ENCODE measurements around a stretch of chr3.

DNA sequence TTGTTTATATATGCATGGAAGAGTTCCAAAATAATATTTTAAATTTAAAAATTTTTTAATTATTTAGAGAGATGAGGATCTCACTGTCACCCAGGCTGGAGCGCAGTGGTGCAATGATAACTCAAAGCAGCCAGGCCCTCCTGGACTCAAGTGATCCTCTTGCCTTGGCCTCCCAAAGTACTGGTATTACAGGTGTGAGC, 11.0 kb downstream of the LMOD3 start:
- RRBS, result no CpG with 5 or more reads among the region's 1 CpG

DNA sequence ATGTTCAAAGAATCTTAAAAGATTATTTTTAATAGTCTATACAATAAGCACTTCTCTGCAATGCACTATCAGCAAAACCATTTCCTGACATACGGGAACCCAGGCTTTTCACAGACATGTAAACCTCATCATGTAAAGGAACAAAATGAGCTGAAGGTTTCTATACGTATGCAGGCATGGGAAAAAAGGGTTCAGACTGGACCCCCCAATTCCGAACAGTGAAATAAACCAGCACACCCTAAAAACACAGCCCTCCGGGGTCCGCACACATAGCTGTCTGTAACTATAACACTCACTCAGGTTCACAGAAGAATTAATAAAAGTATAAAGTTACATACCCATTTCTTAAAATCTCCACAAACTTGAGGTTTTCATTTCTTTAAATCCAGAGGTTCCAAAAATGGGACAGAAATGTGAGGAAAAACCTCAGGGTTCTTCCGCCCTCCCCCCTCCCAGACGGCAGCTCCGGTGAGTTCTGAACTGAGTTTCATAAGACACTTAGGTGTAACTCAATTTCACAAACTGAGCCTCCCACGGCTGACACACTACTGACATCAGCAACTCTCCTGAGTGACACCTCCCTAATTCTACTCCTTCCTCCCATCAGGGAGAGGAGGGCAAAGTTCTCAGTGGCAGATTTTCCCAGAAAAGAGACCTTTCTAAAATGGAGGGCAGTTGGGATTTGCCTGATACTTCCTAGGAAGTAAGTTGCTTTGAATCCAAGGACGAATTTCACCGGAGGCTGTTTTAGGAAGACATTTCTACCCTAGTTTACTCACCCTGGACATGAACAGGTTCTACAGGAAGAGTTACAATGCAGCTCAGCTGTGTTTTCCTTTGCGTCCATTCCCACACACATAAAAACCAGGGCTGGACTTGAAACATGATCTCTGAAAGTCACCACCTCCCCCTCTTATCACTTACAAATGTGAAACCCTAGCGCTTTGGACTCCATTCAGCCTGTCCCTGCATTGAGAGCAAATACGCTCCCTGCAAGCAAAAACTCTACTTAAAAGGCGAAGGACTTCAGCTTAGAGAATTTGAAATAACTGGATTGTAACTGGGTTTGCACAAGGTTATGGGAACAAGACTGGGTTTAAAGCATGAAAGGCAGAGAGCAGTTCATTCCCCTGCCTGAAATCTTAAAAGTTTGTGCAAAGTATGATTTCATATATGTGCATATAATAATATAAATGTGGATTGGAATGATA, 78.0 kb upstream of the LMOD3 start:
- RRBS, result no CpG with 5 or more reads among the region's 15 CpGs

DNA sequence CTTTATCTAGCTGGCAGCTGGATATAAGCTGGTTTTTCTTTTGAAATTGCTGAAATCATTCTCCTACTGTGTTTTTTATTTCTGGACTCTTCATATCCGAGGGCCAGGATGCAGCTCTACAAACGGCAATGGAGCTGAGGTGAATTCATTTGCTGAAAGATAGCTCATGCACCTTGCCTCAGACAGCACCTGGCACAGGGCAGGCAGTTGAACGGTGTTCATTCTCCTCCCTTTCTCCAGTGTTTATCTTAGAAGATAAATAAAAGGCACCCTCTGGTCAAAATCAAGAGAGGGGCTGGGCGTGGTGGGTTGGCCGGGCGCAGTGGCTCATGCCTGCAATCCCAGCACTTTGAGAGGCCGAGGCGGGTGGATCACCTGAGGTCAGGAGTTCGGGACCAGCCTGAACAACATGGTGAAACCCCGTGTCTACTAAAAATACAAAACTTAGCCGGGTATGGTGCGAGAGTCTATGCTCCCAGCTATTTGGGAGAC, 79.3 kb upstream of the LMOD3 start:
- RRBS, result no CpG with 5 or more reads among the region's 12 CpGs

- RRBS, result no CpG with 5 or more reads among the region's 18 CpGs
Observed at GRCh38 chr3:69306477-69307330, 79.2 kb downstream of the FRMD4B start.

- RRBS, result no CpG with 5 or more reads among the region's 11 CpGs
Observed at GRCh38 chr3:69370106-69370596, 15.7 kb downstream of the FRMD4B start.

DNA sequence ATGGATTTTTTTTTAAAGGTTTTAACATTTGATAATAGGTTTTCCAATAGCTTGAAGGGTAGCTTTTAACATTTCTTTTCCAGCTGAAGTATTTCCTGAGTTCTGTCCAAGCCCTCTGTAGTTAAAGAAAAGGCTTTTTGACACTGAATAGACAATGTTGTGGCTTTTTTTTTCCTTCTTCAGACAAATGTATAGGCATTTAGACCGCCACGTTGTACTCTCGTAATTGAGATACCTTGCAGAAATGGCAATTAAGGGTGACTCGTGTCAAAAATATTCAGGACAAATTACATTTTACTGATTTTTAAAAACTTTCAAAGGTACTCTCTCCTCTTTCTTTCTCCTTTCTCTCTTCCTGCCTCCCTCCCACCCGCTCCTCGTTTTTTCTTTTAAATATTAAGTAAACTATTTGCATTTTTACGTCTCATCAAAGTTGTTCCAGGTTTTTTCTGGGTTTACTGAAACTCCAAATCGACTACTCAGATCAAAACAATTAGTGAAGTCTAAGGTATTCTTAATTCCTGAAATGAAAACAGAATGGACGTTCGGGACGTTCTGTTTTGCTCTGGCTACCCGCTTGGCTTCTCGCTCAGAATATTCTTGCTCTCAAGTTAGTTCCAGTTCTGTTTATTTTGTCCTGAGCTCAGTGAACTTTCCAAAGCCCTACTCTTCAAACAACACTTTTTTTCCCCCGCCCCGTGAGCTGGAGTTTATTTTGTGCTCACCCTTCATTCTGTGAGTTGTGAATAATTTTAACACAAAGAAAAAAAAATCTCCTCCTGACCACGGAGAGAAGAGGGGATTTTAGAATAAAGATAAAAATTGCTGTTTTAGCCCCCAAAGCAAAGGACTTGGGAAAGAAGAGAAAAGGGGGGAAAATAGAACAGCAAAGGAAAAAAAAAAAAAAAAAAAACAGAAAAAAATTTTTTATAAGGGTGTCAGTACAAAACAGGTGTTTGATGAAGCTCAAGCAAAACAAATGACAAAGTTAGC, 240.4 kb downstream of the MDFIC2 start:
- RRBS, result no CpG with 5 or more reads among the region's 16 CpGs

DNA sequence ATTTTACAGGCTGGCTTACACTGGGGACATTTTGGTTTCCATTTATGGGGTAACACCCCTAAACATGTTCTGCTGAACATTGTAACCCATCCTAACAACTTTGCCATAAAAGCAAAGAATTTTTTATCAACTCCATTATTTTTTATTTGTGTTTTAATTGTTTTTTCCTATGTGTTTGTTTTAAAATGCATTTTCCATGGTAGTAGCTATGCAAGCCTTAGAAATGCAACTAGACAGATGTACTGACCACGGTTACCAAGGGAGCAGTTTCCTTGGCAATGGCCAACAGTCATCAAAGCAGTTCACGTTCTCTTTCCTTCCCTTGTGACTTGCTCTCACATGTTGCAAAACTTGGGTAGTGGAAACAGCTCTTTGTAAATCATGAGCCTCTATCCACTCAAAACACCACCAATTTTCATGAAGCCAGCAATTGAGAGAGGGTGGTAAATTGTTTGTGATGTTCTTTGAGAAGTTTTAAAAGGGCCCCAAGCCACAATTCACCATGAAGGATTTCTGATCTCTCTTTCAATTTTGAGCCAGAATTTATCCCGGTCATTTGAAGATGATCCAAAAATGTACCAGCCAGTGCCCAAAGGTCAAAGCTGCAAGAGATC, 499.4 kb upstream of the MDFIC2 start:
- RRBS, result no CpG with 5 or more reads among the region's 3 CpGs

DNA sequence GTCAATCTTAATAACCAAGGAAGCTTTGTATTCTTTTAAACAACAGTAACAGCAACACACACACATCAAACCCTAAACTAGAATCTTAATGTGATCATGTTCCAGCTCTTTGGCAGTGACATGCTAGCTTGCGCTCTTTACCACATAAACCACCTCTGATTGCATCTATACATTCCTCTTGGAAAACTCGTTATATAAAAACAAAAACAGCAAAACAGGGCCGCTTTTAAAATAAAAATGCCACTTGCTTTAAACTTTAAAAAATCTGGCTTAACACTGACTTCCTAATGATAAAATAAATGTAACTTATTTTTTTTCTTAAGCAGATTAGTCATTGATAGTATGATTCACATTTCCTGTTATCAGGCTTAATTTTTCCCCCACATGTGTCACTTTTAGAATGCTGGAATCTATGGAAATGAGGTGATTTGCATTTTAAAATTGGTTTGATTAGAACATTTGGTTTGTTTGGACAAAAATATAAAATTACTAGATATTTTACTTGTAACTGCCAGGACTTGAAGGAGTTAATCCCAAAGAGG, 520.1 kb downstream of the FOXP1 start:
- RRBS, result no CpG with 5 or more reads among the region's 3 CpGs

DNA sequence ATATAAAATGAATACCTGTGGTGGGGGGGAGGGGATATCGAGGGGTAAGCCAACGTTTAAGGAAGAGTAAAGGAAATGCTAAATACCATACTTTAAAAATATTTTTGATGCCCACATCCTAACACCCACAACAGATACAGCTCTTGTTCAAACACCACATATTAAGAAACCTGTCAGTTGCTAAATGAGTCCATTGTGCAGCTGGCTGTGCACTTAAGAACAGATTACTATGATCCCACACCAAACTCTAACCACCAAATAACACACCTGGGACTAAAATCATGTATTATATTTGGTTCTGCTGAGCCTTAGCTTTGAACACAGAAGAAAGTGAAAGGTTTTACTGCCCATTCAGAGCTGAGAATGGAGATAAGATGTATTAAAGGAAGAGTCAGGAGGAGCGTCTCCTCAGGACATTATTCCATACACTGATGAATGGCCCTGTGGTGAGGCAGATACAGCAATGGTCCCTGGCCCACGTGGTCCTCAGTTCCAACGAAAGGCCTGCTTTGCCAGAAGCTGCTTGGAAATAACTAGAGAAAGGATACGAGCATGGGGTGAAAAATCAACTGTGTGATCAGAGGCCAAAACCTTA, 515.4 kb downstream of the FOXP1 start:
- RRBS, result no CpG with 5 or more reads among the region's 6 CpGs

DNA sequence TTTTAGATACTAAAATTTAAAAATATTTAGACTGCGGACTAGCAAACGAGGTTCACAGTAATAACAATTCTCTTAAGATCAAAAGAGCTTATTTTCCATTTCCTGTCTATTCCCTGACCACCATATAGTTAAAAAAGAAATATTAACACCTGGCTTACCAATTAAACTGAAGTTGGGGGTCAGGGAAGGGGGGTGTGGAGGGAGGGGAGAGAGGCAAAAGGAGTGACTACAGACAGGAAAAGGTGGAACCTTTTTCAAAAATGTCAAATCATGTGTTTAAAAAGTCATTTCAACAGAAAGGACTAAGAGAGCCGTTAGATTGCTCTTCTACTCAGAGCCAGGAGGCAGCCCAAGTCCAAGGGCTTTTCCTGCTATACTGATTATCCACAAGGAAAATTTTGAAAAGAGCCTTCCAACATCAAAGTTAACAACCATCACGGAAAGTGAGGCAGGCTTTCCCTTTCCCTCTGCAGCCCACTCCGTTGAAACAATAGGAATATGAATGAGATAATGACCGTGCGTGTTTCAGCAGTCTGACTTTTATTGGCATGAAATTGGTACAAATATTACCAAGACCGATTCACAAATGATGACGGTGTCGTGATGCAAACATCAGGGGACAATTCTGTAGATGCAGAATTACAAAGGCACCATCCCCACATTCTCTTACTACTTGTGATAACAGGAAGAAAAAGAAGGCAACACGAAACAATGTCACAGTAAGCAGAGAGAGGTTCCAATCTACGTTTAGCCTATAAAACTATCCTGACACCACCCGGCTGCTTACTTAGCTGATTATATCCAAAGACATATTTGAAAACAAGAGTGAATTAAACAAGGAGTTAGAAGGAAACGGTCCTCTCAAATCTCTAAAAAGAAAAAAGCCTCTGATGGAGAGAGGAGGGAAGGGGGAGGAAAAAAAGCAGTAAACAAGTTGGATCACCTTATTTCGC, 453.8 kb downstream of the FOXP1 start:
- RRBS, result no CpG with 5 or more reads among the region's 15 CpGs

- RRBS, result no CpG with 5 or more reads among the region's 8 CpGs
Observed at GRCh38 chr3:71137000-71137971, 446.2 kb downstream of the FOXP1 start.

DNA sequence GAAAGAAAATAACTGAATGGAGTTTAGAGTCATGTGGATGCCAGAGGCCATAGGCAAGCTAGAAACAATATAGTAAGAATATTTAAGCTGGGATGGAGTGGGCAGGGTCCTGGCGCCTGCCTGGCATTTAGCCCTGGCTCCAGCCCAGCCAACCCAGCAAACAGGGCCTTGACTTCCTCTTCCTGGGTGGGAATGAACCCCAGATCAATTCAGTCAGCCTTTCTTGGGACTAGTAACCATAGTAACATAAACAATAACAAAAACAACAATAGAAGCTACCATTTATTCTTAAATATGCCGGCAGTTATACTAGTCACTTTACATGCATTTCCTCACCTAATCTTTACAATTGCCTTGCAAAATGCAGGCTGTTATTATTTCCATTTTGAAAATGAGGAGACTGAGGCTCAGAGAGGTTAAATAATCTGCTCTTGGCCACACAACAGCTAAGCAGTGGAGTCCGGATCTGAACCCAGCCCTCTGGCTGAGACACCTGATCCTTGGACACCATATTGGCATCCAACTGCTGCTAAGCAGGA, 334.4 kb downstream of the FOXP1 start:
- RRBS, result no CpG with 5 or more reads among the region's 3 CpGs

- RRBS, result no CpG with 5 or more reads among the region's 2 CpGs
Observed at GRCh38 chr3:71290443-71290910, 293.1 kb downstream of the FOXP1 start.

DNA sequence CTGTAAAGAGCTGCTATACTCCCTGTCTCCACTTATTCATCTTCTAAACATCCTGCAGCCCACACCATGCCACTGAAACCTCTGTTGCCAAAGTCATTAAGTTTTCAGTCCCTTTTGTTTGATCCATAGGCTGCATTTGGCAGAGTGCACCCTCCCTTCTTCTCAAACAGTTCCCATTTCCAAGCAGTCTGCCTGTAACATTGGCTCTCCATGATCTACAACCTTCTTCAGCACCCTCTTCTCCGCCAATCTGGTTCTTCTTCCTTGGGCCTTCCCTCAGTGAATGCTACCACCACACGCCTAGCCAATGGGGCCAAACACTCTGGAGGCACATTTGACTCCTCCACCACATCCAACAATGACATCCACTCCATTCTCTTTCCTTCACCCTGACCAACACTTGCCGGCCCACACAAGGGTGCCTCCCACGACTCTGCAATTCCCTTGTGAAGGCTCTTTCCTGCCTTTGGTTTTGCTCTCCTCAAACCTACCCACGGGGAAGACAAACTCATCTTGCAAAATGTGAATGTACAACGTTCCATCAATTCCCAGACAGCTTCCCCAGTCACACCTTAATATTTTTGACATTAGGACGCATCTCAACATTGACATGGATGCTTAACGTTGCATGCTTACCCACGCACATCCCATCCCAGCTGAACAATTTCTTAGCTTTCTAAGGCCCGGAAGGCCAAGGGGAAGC, 263.8 kb downstream of the FOXP1 start:
- RRBS, result no CpG with 5 or more reads among the region's 10 CpGs

DNA sequence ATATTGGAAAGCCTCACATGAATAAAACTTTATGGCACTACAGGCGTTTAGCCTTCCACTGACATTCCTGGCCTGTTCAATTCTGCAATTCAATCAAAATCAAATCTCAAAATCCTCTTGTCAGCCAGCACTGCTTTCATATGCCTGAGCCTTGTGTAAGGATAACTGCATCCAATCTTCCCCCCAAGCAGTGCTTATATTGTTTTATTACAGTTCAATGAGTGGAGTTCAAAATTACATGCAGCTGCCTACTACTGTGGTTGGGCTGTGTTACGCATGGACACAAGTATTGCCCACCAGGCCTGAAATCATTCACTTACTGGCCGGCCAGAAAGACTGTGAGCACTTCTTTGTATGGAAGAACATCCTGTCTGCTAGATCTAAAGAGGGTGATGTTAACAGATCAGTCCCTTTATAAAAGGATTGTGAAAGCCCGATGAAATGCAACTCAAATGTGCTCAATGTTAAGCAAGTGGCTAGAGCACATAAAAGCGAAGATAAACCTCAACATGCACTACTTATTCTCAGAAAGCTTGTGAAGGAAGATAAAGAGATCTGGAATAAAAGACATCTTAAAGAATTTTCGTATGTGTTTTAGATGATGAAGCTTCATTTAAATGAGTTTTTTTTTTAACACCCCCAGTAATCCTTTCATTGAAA, 132.5 kb downstream of the FOXP1 start:
- RRBS, result no CpG with 5 or more reads among the region's 6 CpGs

GRCh38 chr3:71725663-71726148, 504 bp upstream of the EIF4E3 start:
- RRBS, result 4% methylated on average over 3 of the region's 18 CpGs

- RRBS, result no CpG with 5 or more reads among the region's 11 CpGs
Observed at GRCh38 chr3:71806569-71807196, 21.7 kb upstream of the PROK2 start.

DNA sequence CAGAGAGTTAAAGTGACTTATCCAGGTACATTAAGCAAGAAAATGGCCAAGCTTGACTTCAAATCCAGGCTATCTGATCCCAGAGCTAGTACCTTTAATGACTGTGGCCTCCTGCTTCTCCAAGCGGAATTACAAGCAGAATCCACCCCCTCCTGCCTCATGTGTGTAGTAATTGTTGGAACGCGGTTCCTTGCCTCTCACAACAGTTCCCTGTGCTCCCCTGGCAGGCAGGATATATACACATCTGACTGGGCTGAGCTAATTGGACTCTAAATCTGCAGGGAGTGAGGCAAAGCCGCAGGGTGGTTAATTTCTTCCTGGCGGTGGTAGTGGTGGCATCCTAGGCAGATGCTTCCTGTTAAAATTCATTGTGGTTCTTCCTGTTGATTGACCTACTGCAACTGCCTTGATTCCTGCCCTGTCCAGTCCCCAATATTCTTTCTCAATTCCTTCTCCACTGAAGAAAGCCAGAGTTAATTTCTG, 202.8 kb upstream of the PROK2 start:
- RRBS, result no CpG with 5 or more reads among the region's 5 CpGs

GRCh38 chr3:72171965-72172435, 387.1 kb upstream of the PROK2 start:
- RRBS, result no CpG with 5 or more reads among the region's 10 CpGs

DNA sequence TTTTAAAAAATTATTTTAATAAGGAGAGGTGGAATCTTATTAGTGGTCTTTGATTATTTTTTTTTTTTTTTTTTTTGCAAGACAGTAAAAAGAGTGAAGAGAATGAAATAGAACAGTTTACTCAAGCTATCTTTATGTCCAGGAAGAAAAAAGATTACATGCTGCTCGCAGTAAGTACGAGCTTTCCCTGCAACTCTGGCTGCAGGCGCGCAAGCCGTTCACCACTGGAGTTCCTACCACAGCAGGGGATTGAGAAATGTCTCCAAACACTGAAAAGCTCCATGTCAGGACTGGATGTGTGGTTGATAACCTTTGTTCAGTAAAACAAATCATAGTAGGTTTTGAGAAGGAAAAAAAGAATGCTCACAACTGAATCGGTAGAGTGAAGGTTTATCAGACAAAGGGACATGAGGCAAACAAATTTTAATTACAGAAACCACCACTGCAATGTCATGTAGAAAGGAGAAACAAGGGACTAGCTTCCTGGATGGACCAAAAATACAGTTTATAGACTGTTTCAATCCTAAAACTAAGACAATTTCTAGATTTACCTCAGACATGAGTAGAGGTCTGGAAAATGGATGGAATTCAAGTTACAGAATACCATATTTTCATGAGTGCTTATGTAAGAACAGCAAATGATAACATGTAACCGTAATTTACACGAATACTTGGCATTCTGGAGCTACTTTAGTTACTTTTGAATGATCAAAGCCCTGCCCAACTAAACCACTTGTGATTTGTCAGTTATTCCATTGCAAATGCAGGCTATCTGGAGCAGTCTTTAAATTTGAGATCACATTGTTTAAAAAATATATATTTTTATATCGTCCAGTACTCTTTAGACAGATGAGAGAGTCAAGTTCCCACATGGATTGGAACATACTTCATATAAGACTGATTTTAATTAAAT, 471.1 kb downstream of the SHQ1 start:
- RRBS, result no CpG with 5 or more reads among the region's 9 CpGs

All from epithelial cell of esophagus (primary cell).